ENCODE data around the genes SCAF1, IZUMO2, KLK8, KLK11, SIGLEC7 and SIGLECL1.

GRCh38 chr19:49641514-49642406, at the start of gene SCAF1:
Gene SCAF1 (plus strand): TSS chr19:49642209.
- RRBS, 2 experiments = 1 to 5% methylated on average over 46 to 50 of the region's 86 CpGs

GRCh38 chr19:49806748-49807883, 6.0 kb downstream of the FUZ start:
- RRBS, 2 experiments = 93 to 95% methylated on average over 3 of the region's 20 CpGs

- RRBS, 2 experiments = no CpG with 5 or more reads among the region's 9 CpGs
These were observed 497 bp downstream of the FUZ start for GRCh38 chr19:49812599-49812990.

- RRBS, 2 experiments = no CpG with 5 or more reads among the region's 20 CpGs
These were observed 17.6 kb downstream of the PNKP start for GRCh38 chr19:49849653-49850391.

- RRBS, 2 experiments = no CpG with 5 or more reads among the region's 23 CpGs
These were observed 7.2 kb upstream of the ATF5 start for GRCh38 chr19:49921614-49922451.

DNA sequence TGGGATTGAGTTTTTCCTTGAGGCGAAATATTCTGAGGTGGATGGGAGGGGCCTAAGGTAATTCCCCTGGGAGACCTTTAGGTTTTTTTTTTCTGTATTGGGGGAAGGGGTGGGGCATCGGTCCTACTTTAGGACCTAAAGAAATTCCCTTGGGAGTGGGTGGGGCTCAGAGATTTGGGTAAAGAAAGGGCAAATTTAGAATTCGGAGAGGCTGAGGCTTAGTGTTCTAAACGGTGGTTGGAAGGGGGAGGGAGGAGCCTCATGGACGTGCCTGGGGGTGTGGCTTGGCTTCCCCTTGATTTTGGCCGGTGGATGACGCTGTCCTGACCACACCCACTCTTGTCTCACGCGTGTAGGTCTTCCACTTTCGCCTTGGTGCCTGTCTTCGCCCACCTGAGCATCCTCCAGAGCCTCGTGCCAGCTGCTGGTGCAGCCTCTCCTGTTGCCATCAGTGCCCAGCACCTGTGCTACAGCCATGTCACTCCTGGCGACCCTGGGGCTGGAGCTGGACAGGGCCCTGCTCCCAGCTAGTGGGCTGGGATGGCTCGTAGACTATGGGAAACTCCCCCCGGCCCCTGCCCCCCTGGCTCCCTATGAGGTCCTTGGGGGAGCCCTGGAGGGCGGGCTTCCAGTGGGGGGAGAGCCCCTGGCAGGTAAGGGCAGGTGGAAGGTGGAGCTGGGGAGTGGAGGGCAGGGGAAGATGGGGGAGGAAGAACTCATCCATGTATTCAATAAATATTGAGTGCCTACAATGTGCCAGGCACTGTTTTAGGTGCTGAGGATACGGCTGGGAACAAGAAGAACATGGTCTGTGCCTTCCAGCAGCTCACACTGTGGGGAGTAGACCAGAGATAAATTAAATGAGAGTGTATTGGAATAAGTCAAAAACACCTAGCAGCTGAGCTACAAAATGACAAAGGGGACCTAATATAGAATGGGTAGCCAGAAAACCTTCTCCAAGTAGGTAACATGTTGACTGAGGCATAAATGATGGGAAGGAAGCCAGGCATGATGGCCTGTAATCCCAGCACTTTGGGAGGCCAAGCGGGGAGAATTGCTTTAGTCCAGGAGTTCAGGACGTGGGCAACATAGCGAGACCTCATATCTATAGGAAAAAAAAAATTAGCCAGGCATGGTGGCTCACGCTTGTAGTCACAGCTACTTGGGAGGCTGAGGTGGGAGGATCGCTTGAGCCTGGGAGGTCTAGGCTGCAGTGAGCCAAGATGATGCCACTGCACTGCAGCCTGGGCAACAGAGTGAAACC, 1.5 kb upstream of the NUP62 start:
- RRBS, 2 experiments = no CpG with 5 or more reads among the region's 22 CpGs

DNA sequence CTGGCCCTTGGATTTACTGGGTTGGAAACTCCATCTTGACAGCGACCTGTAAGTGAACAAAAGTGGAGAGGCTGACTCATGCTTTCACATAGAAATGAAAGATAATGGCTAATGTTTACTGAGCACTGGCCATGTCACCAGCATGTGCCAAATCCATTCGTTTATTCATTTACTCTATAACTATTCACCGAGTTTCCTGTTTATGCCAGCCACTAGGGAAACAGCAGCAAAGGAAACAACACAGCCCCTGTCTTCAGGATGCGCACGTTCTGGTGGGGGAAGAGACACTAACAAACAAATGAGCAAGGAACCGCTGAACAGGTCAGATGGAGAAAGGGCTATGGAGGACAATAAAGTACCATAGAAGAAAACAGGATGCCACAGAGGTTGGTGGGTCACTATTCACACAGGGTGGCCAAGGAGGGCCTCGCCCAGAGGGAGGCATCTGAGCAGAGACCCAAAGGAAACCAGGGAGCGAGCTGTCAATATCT, 4.5 kb downstream of the VRK3 start:
- RRBS, 2 experiments = no CpG with 5 or more reads among the region's 8 CpGs

DNA sequence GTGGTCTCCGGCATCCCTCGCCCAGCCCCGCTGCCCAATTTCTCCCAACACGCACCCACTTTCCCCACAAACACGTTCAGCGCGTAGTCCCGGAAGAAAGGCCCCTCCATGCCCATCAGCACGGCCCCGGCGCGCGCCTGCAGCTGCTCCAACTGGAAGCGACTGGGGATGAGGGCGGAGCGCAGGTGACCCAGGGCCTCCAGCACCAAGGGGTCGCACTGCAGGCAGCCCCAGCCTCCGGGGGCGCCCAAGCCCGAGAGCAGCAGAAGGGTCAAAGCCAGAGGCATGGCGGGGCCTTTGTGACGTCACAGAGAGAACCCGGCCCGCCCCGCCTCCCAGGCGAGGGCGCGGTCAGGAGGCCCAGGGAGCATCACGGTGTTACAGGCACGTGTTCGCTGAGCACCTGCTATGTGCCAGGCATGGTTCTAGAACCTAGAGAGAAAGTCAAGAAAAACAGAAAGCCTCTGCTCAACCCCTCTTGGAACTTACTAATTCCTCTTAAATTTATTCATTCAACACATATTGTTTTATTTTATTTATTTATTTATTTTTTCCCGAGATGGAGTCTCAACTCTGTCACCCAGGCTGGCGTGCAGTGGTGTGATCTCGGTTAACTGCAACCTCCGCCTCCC, at the start of gene IZUMO2:
Gene IZUMO2, minus strand, starts transcription at position 374 of the 632 bp plus-strand sequence.
- RRBS, 2 experiments = 47 to 52% methylated on average over 13 to 19 of the region's 35 CpGs

DNA sequence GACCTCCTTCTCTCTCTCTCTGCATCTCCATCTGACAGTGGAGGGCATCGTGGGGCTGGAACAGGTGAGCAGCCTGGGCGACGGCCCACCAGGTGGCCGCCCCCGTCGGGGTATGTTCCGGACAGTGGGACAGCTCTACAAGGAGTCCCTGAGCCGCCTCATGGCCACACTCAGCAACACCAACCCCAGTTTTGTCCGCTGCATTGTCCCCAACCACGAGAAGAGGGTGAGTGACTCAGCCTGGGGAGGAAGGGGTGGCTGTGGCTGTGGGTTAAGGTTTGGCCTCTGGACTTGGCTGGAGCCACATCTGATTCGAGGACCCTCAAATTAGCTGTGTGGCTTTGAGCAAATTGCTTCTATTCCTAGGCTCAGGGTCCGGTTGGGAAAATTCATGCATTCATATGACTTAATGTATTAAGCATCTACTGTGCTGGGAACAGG, 53.9 kb downstream of the MYH14 start:
- RRBS, 2 experiments = no CpG with 5 or more reads among the region's 12 CpGs

DNA sequence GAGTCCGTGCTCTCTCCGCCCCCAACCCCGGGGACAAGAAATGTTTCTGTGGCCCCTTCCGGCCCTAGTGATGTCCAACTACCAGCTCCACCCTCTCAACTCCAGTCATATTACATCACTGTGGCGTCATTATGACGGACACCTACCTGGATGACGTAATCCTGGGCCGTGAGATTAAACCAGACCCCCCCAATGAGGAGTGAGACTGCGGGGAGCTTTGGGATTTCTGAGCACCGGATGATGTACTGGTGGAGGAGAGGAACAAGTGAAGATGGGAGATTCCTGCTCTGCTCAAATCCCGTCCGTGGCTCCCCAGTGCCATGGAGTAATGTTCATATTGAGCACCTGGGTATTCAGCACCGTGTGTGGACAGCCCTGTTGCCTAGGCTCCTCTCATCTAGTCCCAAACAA, 5.0 kb upstream of the KCNC3 start:
- RRBS, 2 experiments = 4% methylated on average over 3 of the region's 13 CpGs; no CpG with 5 or more reads in 1 of the 2 experiments

GRCh38 chr19:50378446-50379070, 2.3 kb downstream of the NR1H2 start:
- RRBS, 2 experiments = 93 to 94% methylated on average over 6 of the region's 22 CpGs

GRCh38 chr19:50547344-50547801, 20.9 kb downstream of the LRRC4B start:
- RRBS, 2 experiments = no CpG with 5 or more reads among the region's 5 CpGs

GRCh38 chr19:50804762-50805479, 14.7 kb downstream of the ACP4 start:
- RRBS, 2 experiments = no CpG with 5 or more reads among the region's 30 CpGs

DNA sequence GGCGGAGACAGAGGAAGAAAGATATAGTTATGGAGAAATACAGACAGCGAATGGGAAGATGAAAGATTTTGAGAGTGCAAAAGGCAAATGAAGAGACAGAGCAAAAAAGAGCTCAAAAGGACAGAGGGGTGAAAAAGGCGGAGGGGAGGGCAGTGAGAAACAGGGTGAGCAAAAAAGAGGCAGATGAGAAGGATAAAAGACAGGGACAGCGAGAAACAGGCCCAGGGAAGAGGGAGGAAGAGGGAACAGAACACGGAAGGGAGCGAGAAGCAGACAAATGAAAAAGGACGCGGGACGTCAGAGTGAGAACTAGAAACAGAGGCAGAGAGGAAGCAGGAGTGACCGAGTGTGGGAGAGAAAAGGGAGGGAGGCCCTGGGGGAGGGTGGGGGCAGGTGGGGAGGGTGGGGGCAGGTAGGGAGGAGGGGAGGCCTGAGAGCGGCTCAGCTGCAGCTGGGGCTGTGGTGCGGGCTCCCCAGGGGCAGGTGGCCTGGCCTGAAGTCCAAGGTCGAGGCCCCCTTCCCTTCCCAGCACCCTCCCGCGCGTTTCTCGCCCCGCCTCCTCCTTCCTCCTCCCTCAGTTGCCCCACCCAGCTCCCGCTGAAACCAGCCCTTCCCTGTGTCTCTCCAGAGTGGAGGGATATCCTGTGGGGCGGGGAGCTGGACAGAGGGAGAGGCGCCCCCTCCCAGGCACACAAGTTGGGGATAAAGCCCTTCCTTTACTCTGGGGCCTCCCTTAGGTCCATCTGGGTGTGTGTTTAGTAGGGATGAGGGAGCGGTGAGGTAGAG, 2.8 kb downstream of the KLK1 start:
- RRBS, 2 experiments = no CpG with 5 or more reads among the region's 22 CpGs

DNA sequence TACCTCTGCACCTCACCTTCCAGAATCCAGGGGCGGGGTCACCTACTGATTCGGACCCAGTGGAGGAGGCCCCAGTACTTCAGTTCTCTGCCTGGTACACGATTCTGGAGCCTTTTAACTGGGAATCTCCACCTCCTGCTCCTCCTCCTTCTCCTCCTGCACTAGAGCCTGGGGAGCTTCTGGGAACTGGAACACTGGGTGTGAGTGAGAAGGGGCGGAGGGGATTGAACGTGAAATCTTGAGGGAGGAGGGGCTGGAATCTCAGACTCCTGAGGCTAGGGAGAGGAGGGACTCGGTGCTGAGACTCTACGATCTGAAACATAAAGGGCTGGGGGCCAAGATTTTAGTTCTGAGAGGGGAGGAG, at the start of gene KLK8:
Gene KLK8, minus strand, starts transcription at position 89 of the 364 bp plus-strand sequence.
- RRBS, 2 experiments = no CpG with 5 or more reads among the region's 7 CpGs

DNA sequence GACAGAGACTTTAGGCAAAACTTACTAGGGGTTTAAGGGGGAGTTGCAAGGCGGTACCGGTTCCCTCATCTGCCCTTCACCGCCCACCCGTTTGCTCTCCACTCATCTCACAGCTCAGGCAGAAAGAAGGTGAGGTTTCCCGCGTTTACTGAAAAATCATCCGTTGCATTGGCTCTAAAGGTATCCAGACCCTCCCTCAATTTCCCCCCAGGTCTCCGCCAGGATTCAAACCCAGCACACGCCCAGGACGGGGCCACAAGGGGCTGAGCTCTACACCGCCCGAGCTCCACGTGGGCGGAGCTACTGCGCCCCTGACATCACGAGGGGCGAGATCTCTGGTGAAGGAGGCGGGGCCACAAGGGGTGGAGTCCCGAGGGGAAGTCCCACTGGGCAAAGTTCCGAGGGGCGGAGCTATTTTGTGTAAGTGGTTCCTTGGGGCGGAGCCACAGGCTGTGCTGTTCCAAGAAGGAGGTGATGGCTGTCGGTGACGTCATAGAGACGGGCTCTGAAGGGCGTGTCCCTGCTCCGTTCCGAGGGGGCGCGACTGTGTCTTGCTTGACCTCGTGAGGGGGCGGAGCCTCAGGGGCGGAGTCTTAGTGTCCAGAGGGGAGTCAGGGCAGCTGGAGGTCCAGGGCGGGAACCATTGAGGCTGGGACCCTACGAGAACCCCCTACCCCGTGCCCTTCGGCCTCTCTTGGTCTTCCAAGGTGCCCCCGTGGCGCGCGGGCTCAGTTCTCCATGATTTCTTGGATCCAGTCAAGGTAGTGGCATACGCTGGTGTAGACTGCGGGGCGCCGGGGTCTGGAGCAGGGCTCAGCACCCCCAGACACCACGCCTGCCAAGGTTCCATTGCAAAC, 1.2 kb upstream of the KLK8 start:
- RRBS, 2 experiments = no CpG with 5 or more reads among the region's 46 CpGs

DNA sequence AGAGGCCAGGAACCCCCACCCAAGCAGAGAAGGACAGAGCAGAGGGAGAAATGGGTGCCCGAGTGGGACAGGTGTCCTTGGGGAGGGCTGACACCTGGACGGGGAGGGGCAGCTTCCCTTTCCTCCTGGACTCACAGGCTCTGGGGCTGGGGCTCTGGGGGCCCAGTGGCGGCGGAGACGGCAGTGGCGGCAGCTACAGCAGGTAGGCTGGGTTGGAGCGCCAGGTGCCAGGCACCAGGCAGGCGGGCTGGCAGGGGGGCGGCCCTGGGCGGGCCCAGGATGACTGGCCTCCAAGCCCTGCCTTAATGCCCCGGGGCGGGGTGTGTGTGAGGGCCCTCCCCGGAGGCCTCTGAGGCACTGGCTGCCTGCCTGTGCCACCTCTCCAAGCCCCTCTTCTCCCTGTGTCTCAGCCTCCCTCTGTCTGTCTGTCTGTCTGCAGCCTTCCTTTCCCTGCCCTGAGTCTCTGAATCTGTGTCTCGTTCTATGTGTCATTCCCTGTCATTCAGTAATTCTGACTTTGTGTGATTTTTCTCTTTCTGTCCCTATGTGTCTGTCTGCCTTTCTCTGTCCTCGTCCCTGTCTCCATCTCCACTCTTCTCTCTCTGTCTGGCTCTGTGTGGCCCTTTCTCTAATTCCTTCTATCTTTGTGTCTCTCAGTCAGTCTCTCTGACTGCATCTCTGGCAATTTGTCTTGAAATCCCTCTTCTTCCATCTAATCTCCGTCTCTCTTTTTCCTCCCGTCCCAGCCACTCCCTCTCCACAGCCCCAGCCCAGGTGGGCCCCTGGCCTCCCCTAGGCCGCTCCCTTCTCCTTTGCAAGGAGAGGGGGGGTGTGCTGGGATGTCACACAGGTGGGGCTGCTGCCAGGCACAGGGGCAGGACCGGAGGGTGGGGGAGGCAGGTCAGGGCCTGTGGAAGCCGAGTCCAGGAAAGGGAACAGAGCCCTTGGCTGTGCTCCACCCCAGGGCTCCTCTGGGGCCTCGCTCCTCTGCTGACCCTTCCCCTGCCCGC, at the start of gene KLK11:
Gene KLK11, minus strand, starts transcription at position 214 of the 1,010 bp plus-strand sequence.
- RRBS, 2 experiments = no CpG with 5 or more reads among the region's 22 CpGs

DNA sequence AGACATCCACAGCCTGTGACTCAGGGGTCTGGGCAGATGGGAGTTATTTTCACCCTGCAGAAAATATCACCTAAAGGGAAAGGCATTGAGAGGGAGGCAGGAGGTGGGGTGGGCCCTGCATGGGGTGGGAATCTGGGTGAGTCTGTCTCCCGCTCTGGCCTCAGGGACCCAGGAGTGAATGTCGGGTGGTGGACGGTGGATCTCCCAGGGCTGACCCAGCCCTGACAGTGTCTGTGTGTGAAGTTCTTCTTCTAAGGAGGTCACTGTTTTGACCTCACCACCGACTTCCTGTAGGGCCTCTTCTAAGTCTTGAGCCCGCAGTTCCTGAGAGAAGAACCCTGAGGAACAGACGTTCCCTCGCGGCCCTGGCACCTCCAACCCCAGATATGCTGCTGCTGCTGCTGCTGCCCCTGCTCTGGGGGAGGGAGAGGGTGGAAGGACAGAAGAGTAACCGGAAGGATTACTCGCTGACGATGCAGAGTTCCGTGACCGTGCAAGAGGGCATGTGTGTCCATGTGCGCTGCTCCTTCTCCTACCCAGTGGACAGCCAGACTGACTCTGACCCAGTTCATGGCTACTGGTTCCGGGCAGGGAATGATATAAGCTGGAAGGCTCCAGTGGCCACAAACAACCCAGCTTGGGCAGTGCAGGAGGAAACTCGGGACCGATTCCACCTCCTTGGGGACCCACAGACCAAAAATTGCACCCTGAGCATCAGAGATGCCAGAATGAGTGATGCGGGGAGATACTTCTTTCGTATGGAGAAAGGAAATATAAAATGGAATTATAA, at the start of gene SIGLEC7:
Gene SIGLEC7, plus strand, starts transcription at position 318 of the 790 bp plus-strand sequence.
- RRBS, 2 experiments = 88% methylated on average over 4 of the region's 19 CpGs; no CpG with 5 or more reads in 1 of the 2 experiments

DNA sequence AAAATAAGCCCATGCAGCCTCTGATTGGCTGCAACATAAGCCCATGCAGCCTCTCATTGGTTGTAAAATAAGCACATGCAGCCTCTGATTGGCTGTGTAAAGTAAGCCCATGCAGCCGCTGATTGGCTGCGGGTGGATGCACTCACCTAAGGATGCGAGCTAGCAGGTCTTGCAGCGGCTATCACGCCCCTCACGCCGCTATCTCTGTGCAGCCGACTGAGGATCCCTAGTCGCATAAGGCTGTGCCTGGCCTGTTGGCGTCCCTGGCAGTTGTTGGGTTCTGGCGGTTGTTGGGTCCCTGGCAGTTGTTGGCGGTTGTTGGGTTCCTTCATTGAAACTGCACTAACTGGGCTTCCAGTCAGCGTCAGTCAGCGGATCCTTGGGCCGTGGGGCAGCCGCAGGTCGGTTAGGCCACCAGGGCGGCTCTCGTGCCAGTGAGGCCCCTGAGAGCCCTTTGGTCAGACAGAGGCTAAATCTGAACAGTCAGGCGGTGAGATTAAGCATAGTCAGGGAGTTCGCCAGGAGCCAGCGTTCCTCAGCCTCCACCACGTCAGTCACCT, at the start of gene SIGLECL1:
Gene SIGLECL1, plus strand, starts transcription at position 139 of the 560 bp plus-strand sequence.
- RRBS, 2 experiments = no CpG with 5 or more reads among the region's 23 CpGs

DNA sequence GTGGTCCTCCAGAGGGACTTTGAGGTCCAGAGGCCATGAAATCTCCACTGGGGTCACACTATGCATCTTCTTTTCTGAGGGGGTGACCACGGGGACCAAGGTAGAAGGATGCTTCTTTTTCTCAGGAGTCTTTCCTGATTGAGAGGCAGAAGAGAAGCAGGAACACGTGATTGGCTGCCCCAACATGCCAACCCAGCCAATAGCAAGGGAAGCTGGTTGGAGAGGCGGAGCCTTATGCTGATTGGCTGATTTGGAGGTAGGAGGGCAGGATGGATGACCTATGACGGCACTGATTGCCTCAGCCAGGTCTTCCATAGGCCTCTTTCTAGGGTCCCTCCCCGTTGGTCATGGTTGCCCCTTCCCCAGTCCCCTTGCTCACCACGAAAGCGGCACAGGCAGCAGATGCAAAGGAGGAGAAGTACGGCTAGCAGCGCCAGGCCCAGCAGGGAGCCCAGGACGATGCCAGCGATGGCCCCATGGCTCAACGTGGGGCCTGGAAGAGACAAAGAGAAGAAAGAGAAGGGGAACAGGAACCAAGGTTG, 8.1 kb downstream of the VSIG10L start:
- RRBS, 2 experiments = no CpG with 5 or more reads among the region's 12 CpGs

Data from Panc1 (cell line).